K562 (cell line): ENCODE measurements around a stretch of chr5.

- RAMPAGE, long total RNA = no peak
- RRBS = no CpG with 5 or more reads among the region's 2 CpGs
PRO-cap:
- standard = no peak
- CoPRO, capped RNA only, 2 experiments = no peak in any of the 2 experiments
- CoPRO, capped and uncapped RNA, 2 experiments = no peak in any of the 2 experiments
- CoPRO, uncapped RNA only, 2 experiments = no peak in any of the 2 experiments
CAGE:
- cytosol, long polyA plus RNA = no peak
- long polyA plus RNA = no peak
- nucleolus, long total RNA = no peak
- nucleus, long polyA plus RNA = no peak
These were observed 83.0 kb upstream of the FAM169A start for GRCh38 chr5:74949239-74949468.

GRCh38 chr5:75357609-75358259 is 20.7 kb downstream of the HMGCR start:
- RAMPAGE, long total RNA = no peak
- RRBS = no CpG with 5 or more reads among the region's 5 CpGs
PRO-cap:
- standard = no peak
- CoPRO, capped RNA only, 2 experiments = no peak in any of the 2 experiments
- CoPRO, capped and uncapped RNA, 2 experiments = no peak in any of the 2 experiments
- CoPRO, uncapped RNA only, 2 experiments = peak in 2 of 2 experiments; most common plus-strand start chr5:75358138 (in 1); most common minus-strand start chr5:75357864 (in 1)
CAGE:
- cytosol, long polyA plus RNA = no peak
- long polyA plus RNA = no peak
- nucleolus, long total RNA = no peak
- nucleus, long polyA plus RNA = no peak

- RAMPAGE, long total RNA = no peak
- RRBS = 11% methylated on average over 1 of the region's 10 CpGs
PRO-cap:
- standard = no peak
- CoPRO, capped RNA only, 2 experiments = peak in 1 of 2 experiments; most common plus-strand start chr5:75567123 (in 1); most common minus-strand start chr5:75567008 (in 1)
- CoPRO, capped and uncapped RNA, 2 experiments = no peak in any of the 2 experiments
- CoPRO, uncapped RNA only, 2 experiments = no peak in any of the 2 experiments
CAGE:
- cytosol, long polyA plus RNA = no peak
- long polyA plus RNA = no peak
- nucleolus, long total RNA = no peak
- nucleus, long polyA plus RNA = no peak
These were observed 44.5 kb upstream of the ANKDD1B start for GRCh38 chr5:75566543-75567345.

DNA sequence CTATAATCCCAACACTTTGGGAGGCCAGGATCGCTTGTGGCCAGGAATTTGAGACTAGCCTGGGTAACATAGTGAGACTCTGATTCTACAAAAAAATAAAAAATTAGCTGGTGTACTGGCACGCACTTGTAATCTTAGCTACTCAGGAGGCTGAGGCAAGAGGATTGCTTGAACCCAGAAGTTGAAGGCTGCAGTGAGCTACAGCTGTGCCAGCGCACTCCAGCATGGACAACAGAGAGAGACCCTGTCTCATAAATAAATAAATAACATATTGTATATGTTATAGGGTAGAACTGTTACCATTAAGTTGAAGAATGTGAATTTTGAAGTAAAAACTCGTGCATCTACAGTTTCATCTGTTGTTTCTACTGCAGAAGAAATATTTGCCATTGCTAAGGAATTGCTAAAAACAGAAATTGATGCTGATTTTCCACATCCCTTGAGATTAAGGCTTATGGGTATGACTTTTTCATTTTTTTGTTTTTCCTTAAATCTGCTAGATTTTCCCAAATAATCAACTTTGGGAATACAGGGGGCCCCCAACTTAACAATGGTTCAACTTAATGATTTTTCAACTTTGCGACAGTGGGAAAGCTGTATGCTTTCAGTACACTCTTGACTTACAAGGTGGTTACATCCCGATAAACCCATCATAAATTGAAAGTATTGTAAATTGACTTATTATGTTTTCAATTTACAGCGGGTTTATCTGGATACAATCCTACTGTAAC is 17.5 kb upstream of the ANKDD1B start:
- RAMPAGE, long total RNA = no peak
- RRBS = no CpG with 5 or more reads among the region's 7 CpGs
PRO-cap:
- standard = no peak
- CoPRO, capped RNA only, 2 experiments = no peak in any of the 2 experiments
- CoPRO, capped and uncapped RNA, 2 experiments = no peak in any of the 2 experiments
- CoPRO, uncapped RNA only, 2 experiments = no peak in any of the 2 experiments
CAGE:
- cytosol, long polyA plus RNA = no peak
- long polyA plus RNA = no peak
- nucleolus, long total RNA = no peak
- nucleus, long polyA plus RNA = no peak

DNA sequence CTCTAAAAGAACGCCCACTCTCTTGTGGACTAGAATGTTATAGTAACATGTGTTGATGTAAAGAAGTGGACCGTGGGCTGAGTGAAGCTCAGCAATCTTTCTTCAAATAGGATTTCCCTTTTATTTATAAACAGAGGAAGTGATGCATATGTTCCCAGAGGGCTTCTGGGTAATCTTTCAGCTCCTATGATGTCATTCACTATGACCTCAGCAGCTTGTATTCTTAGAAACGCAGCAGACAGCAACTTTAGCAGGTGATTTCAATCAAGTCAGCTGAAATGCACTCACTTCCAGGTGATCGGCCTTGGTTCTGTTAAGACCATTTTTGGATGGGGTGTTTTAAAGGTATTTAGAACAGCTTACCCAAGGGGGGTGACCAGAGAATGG is 14.3 kb downstream of the F2RL2 start:
- RAMPAGE, long total RNA = no peak
- RRBS = no CpG with 5 or more reads among the region's 4 CpGs
PRO-cap:
- standard = no peak
- CoPRO, capped RNA only, 2 experiments = no peak in any of the 2 experiments
- CoPRO, capped and uncapped RNA, 2 experiments = no peak in any of the 2 experiments
- CoPRO, uncapped RNA only, 2 experiments = no peak in any of the 2 experiments
CAGE:
- cytosol, long polyA plus RNA = no peak
- long polyA plus RNA = no peak
- nucleolus, long total RNA = no peak
- nucleus, long polyA plus RNA = no peak

DNA sequence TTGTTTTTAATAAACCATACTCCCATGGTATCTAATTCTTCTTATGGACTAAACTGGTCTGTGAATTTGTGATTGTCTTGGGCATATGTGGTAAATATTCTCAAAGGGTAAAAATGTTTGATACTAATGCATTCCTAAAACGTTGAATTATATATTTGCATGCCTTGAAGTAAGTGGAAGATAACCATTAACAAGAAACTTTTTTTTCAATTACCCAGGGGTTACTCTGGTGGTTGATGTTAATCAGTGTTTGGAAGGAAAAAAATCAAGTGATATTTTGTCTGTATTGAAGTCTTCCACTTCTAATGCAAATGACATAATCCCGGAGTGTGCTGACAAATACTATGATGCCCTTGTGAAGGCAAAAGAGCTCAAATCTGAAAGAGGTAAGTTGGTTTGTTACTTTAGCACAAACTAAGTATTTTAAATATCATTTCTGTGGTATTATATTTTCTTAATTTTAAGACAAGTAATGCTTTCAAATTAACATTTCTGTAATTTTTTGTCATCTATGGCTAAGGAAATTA is 8.5 kb upstream of the F2RL2 start:
- RAMPAGE, long total RNA = no peak
- RRBS = no CpG with 5 or more reads among the region's 2 CpGs
PRO-cap:
- standard = no peak
- CoPRO, capped RNA only, 2 experiments = no peak in any of the 2 experiments
- CoPRO, capped and uncapped RNA, 2 experiments = no peak in any of the 2 experiments
- CoPRO, uncapped RNA only, 2 experiments = no peak in any of the 2 experiments
CAGE:
- cytosol, long polyA plus RNA = no peak
- long polyA plus RNA = no peak
- nucleolus, long total RNA = no peak
- nucleus, long polyA plus RNA = no peak

DNA sequence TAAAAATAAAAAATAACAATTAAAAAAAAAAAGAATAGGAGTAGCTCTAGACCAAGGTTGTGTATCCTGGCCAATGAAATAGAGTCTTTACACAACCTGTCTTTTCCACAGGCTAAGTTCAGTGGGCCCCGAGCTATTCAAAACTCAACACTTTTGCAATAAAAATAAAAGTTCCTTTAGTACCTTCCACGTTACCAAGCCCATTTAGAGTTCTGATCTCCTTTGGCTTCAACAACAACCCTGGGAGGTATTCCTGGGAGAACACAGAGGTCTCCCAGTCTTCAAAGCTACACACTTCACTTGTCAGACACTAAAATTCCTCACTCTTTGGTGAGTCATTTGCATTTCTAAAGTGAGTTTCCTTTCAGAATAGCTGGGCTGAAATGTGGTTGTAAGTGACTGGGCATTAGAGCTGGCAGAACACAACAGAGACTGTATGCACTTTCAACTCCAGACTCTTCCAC is 11.6 kb upstream of the F2RL1 start:
- RAMPAGE, long total RNA = no peak
- RRBS = no CpG with 5 or more reads among the region's 2 CpGs
PRO-cap:
- standard = no peak
- CoPRO, capped RNA only, 2 experiments = no peak in any of the 2 experiments
- CoPRO, capped and uncapped RNA, 2 experiments = no peak in any of the 2 experiments
- CoPRO, uncapped RNA only, 2 experiments = no peak in any of the 2 experiments
CAGE:
- cytosol, long polyA plus RNA = no peak
- long polyA plus RNA = no peak
- nucleolus, long total RNA = no peak
- nucleus, long polyA plus RNA = no peak

- RAMPAGE, long total RNA = no peak
- RRBS = no CpG with 5 or more reads among the region's 3 CpGs
PRO-cap:
- standard = no peak
- CoPRO, capped RNA only, 2 experiments = no peak in any of the 2 experiments
- CoPRO, capped and uncapped RNA, 2 experiments = no peak in any of the 2 experiments
- CoPRO, uncapped RNA only, 2 experiments = no peak in any of the 2 experiments
CAGE:
- cytosol, long polyA plus RNA = no peak
- long polyA plus RNA = no peak
- nucleolus, long total RNA = no peak
- nucleus, long polyA plus RNA = no peak
These were observed 27.8 kb downstream of the S100Z start for GRCh38 chr5:76877615-76877956.

GRCh38 chr5:77062850-77063515 is 24.1 kb downstream of the ZBED3 start:
- RAMPAGE, long total RNA = no peak
- RRBS = no CpG with 5 or more reads among the region's 6 CpGs
PRO-cap:
- standard = no peak
- CoPRO, capped RNA only, 2 experiments = no peak in any of the 2 experiments
- CoPRO, capped and uncapped RNA, 2 experiments = no peak in any of the 2 experiments
- CoPRO, uncapped RNA only, 2 experiments = no peak in any of the 2 experiments
CAGE:
- cytosol, long polyA plus RNA = no peak
- long polyA plus RNA = no peak
- nucleolus, long total RNA = no peak
- nucleus, long polyA plus RNA = no peak

- RAMPAGE, long total RNA = no peak
- RRBS = no CpG with 5 or more reads among the region's 9 CpGs
PRO-cap:
- standard = unidirectional peak, plus-strand start at chr5:77139136
- CoPRO, capped RNA only, 2 experiments = no peak in any of the 2 experiments
- CoPRO, capped and uncapped RNA, 2 experiments = no peak in any of the 2 experiments
- CoPRO, uncapped RNA only, 2 experiments = no peak in any of the 2 experiments
CAGE:
- cytosol, long polyA plus RNA = no peak
- long polyA plus RNA = no peak
- nucleolus, long total RNA = no peak
- nucleus, long polyA plus RNA = no peak
These were observed 51.8 kb upstream of the ZBED3 start for GRCh38 chr5:77138643-77139539.

DNA sequence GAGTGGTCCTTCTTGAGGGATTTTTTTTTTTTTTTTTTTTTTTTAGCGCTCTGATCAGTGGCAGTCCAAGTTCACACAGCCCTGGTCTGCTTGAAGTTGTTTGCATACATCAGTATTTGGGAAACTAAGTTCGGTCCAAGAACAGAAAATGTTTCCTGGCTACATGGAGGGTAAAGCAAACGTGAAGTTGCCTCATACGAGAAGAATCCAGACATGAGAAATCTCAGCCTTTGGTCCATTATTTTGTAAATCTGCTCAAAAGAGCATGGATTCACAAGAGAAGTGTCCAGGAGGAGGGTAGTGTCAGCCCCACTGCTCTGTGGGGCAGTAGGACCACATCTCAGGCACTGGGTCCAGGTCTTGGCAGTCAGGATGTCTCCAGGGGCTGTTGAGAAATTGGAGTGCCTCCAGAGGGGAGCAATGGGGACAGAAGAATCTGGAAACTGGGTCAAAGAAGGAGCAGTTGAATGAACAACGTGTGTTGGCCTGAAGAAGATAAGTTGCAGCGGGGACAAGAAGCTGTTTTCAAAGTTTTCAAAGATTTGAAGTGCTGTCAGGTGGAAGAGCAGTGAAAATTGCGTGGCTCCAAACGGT is 56.9 kb upstream of the ZBED3 start:
- RAMPAGE, long total RNA = no peak
- RRBS = no CpG with 5 or more reads among the region's 8 CpGs
PRO-cap:
- standard = no peak
- CoPRO, capped RNA only, 2 experiments = no peak in any of the 2 experiments
- CoPRO, capped and uncapped RNA, 2 experiments = no peak in any of the 2 experiments
- CoPRO, uncapped RNA only, 2 experiments = no peak in any of the 2 experiments
CAGE:
- cytosol, long polyA plus RNA = no peak
- long polyA plus RNA = no peak
- nucleolus, long total RNA = no peak
- nucleus, long polyA plus RNA = no peak

GRCh38 chr5:77155268-77155987 is 55.1 kb upstream of the PDE8B start:
- RAMPAGE, long total RNA = no peak
- RRBS = no CpG with 5 or more reads among the region's 9 CpGs
PRO-cap:
- standard = no peak
- CoPRO, capped RNA only, 2 experiments = no peak in any of the 2 experiments
- CoPRO, capped and uncapped RNA, 2 experiments = no peak in any of the 2 experiments
- CoPRO, uncapped RNA only, 2 experiments = no peak in any of the 2 experiments
CAGE:
- cytosol, long polyA plus RNA = no peak
- long polyA plus RNA = no peak
- nucleolus, long total RNA = no peak
- nucleus, long polyA plus RNA = no peak

GRCh38 chr5:77864861-77865600 is 88.9 kb upstream of the TBCA start:
- RAMPAGE, long total RNA = no peak
- RRBS = no CpG with 5 or more reads among the region's 14 CpGs
PRO-cap:
- standard = no peak
- CoPRO, capped RNA only, 2 experiments = no peak in any of the 2 experiments
- CoPRO, capped and uncapped RNA, 2 experiments = no peak in any of the 2 experiments
- CoPRO, uncapped RNA only, 2 experiments = no peak in any of the 2 experiments
CAGE:
- cytosol, long polyA plus RNA = no peak
- long polyA plus RNA = no peak
- nucleolus, long total RNA = no peak
- nucleus, long polyA plus RNA = no peak

- RAMPAGE, long total RNA = no peak
- RRBS = no CpG with 5 or more reads among the region's 5 CpGs
PRO-cap:
- standard = no peak
- CoPRO, capped RNA only, 2 experiments = no peak in any of the 2 experiments
- CoPRO, capped and uncapped RNA, 2 experiments = no peak in any of the 2 experiments
- CoPRO, uncapped RNA only, 2 experiments = no peak in any of the 2 experiments
CAGE:
- cytosol, long polyA plus RNA = no peak
- long polyA plus RNA = no peak
- nucleolus, long total RNA = no peak
- nucleus, long polyA plus RNA = no peak
These were observed 120.8 kb downstream of the AP3B1 start for GRCh38 chr5:78173741-78174059.

GRCh38 chr5:78485362-78485819 is 125.0 kb downstream of the SCAMP1 start:
- RAMPAGE, long total RNA = no peak
- RRBS = no CpG with 5 or more reads among the region's 5 CpGs
PRO-cap:
- standard = no peak
- CoPRO, capped RNA only, 2 experiments = no peak in any of the 2 experiments
- CoPRO, capped and uncapped RNA, 2 experiments = no peak in any of the 2 experiments
- CoPRO, uncapped RNA only, 2 experiments = no peak in any of the 2 experiments
CAGE:
- cytosol, long polyA plus RNA = no peak
- long polyA plus RNA = no peak
- nucleolus, long total RNA = no peak
- nucleus, long polyA plus RNA = no peak

DNA sequence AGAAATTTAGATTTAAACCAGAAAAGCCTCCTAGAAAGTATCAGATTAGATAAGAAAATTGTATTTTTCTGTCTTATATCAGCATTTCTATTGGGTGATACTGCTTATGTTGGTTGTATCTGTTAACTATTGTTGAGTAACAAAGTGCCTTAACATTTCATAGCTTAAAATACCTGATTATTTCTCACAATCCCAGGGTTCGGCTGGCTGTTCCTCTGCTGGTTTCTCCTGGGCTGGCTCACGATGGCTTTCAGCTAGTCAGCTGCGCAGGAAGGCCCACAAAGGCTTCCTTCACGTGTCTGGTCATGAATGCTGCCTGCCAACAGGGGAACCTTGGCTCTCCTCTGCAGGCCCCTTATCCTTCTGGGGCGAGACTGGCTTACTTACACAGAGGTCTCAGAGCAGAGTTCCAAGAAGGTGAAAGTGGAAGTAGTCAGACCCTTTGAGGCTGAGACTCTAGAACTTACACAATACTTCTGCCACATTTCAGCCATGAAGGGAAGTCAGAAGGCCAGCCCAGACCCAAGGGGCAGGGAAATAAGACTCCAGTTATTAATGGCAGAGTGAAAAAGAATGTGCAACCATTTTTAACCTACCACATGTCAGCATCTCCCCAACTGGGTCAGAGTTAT is 99.6 kb downstream of the LHFPL2 start:
- RAMPAGE, long total RNA = no peak
- RRBS = no CpG with 5 or more reads among the region's 5 CpGs
PRO-cap:
- standard = no peak
- CoPRO, capped RNA only, 2 experiments = no peak in any of the 2 experiments
- CoPRO, capped and uncapped RNA, 2 experiments = no peak in any of the 2 experiments
- CoPRO, uncapped RNA only, 2 experiments = no peak in any of the 2 experiments
CAGE:
- cytosol, long polyA plus RNA = no peak
- long polyA plus RNA = no peak
- nucleolus, long total RNA = no peak
- nucleus, long polyA plus RNA = no peak

- RAMPAGE, long total RNA = no peak
- RRBS = no CpG with 5 or more reads among the region's 3 CpGs
PRO-cap:
- standard = no peak
- CoPRO, capped RNA only, 2 experiments = no peak in any of the 2 experiments
- CoPRO, capped and uncapped RNA, 2 experiments = no peak in any of the 2 experiments
- CoPRO, uncapped RNA only, 2 experiments = no peak in any of the 2 experiments
CAGE:
- cytosol, long polyA plus RNA = no peak
- long polyA plus RNA = no peak
- nucleolus, long total RNA = no peak
- nucleus, long polyA plus RNA = no peak
These were observed 91.2 kb downstream of the LHFPL2 start for GRCh38 chr5:78557510-78557723.

GRCh38 chr5:78628016-78628762 is 20.4 kb downstream of the LHFPL2 start:
- RAMPAGE, long total RNA = no peak
- RRBS = no CpG with 5 or more reads among the region's 8 CpGs
PRO-cap:
- standard = no peak
- CoPRO, capped RNA only, 2 experiments = no peak in any of the 2 experiments
- CoPRO, capped and uncapped RNA, 2 experiments = no peak in any of the 2 experiments
- CoPRO, uncapped RNA only, 2 experiments = no peak in any of the 2 experiments
CAGE:
- cytosol, long polyA plus RNA = no peak
- long polyA plus RNA = no peak
- nucleolus, long total RNA = no peak
- nucleus, long polyA plus RNA = no peak

DNA sequence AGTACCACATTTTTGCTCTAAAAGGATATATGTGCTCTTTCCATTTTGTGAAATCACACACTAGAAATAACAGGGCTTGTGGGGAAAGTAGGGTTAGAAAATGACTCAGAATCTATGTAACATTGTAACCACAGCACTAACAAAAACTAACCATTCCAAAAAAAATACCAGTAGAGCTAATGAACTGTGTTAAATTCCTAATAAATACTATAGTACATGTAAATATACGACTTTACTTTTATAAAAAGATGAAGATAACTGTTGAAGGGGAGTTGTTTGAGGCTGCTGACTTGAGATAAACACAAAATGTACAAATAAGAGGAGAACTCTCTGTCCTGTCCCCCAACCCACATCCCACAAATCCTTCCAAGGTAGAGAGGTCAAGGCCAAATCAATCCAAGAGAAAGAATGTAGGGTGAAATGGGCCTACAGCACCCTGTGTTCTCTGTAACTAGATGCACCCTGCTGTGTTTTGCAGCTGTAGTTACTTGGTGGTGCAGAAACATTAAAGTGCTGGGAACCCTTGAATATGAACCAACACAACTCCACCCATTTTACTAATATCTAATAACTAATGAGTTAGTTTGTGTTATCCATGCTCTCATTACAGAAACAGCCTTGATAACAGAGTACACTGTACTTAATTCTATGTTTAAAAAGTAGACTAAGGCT is 1.9 kb upstream of the LHFPL2 start:
- RAMPAGE, long total RNA = no peak
- RRBS = no CpG with 5 or more reads among the region's 1 CpG
PRO-cap:
- standard = no peak
- CoPRO, capped RNA only, 2 experiments = no peak in any of the 2 experiments
- CoPRO, capped and uncapped RNA, 2 experiments = no peak in any of the 2 experiments
- CoPRO, uncapped RNA only, 2 experiments = no peak in any of the 2 experiments
CAGE:
- cytosol, long polyA plus RNA = no peak
- long polyA plus RNA = no peak
- nucleolus, long total RNA = no peak
- nucleus, long polyA plus RNA = no peak